Esophagus muscularis mucosa (tissue), 4 donors: ENCODE results near the genes PLAAT4, PLAAT3, RCOR2 and PLCB3.

DNA sequence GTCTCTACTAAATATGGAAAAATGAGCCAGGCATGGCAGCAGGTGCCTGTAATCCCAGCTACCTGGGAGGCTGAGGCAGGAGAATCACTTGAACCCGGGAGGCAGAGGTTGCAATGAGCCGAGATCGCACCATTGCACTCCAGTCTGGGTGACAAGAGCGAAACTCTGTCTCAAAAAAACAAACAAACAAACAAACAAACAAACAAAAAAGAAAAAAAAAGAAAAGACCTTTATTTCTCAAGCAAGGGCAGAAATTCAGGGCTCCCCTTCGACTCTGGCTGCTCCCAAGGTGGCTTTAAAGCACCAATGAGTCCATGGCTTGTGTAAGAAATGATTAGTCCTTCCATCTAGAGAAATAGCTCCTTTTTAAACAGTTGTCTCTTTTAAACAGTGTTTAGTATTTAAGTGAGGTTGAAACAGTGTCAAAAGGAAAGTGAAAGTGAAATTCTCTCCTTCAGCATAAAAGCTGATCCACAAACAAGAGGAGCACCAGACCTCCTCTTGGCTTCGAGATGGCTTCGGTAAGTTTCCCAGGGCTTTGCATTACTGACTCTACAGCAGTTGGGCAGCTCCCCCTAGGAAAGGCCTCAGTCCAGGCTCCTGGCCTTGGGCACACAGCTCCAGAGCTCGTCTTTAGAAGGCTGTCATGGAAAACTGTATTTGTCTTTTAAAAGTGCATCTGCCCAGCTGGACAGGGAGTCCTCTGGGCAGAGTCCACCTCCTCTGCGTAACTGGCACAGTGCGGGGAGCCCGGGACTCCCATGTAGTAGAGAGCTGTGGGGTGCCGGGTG is at the start of gene PLAAT4:
PLAAT4 (plus strand) TSS at position 452 of the 791 bp plus-strand sequence.
- PRO-cap = unidirectional peak, plus-strand start at position 492 of the sequence
- RAMPAGE, long total RNA, 4 experiments = start-site peak on the plus strand in 2 of 4 experiments, centred at positions 471 to 487 of the sequence, 71 to 147 reads per replicate

DNA sequence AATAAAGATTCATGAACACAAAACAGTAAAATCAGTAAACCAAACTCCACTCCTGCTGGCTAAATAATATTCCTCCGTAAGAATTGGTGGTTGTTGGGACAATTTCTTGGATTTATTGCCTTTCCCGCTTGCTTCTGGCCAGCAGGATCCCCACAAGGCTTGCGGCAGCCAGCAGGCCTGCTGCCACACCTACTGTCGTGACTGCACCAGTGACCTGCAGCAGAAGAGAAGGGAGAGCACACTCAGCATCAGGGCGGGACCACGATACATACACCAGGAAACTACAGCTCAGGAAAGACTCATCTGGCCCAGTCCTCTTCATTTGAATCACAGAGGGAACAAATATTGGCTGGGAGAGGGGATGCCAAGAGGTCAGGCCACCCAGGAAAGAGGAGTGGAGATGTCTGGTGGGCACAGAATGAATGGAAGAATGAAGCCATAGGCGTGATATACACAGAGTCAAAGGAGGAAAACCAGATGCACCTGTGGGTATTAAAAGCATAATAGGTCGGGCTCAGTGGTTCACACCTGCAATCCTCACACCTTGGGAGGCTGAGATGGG is 10.2 kb downstream of the PLAAT2 start:
- PRO-cap = no peak
- RAMPAGE, long total RNA, 4 experiments = no peak in any of the 4 experiments

- PRO-cap = no peak
- RAMPAGE, long total RNA, 4 experiments = no peak in any of the 4 experiments
These were observed 7.6 kb upstream of the PLAAT2 start for GRCh38 chr11:63570698-63571175.

DNA sequence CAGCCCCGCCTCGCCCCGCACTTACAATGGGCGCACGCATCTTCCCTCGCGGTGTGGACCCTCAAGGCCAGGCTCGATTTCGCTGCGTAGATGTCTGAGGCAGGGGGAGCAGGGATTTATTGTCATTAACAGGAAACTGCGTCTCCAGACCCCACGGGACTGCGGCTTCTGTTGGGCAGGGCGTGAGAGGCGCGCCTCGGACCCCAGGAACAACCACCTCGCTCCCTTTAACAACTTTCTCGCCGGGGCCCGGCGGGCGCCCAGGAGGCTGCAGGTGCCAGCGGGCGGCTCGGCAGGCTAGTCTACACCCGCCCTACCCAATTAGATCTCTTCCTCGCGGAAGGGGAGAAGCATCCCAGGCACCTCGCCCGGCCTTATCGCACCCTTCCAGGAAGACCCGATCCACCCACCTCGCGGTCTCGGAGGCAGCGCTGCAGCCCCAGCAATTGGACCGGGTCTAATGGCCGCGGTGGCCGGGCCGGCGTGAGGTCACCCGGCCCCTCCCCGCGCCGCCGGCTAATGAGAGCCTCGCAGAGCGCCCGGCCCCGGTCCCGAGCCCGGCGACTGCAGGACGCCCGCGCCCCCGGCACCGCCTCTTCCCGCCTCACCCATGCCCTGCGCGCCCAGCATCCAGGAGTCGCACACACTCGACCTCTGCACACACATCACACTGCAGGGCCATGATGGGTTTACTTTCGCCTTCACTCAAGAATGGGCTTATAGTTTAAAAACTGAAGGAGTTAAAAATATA is at the start of gene PLAAT3:
PLAAT3 (minus strand) TSS at position 459 of the 751 bp plus-strand sequence.
- PRO-cap = bidirectional peak, plus-strand start at position 640 of the sequence, minus-strand start at position 462 of the sequence
- RAMPAGE, long total RNA, 4 experiments = start-site peak on the minus strand in 4 of 4 experiments, centred at positions 370 to 455 of the sequence, 189 to 787 reads per replicate

DNA sequence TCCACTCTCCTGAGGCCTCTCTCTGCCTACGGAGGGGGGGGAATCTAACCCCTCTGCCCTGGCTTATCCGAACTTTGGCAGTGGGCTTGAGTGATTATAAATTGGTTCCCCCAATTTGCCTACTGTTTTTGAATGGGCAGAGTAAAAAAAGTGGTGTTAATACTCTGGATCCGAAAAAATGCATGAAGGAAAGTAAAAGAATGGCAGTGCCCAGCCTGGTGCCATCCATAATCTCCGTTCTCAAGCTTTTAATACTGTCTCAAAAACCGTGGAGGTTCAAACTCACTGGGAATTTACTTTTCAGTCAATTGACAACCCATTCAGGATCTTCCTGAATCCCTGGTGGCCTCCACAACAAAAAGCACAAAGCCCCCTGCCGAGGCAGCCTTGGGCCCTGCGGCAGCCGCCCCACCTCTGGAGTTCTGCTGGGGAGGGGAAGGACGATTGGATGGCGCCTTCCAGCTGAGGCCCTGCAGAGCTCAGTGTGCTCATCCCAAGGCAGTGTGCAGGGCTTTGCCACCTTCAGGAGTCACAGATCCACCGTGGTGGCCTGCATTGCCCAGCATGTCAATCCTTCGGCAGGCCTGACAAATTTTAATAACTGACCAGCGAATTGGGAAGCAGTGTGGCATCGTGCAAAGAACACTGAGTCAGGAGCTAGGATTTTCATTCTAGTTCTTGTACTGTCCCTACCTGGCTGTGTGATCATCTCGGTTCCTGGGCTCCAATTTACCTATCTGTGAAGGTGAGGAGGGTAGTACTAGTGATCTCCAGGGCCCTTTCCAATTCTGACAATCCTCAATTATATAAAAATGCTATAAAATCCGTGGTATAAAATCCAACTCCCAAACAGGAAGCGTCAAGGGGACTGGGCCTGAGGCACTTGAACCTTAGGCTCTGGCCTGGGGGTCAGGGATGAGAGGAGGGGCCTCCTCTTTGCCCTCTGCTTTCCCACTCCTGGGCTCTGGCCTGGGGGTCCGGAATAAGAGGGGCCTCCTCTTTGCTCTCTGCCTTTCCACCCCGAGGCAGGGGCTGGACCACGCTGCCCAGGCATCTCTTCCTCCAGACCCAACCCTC is 7.3 kb downstream of the ZFTA start:
- PRO-cap = no peak
- RAMPAGE, long total RNA, 4 experiments = no peak in any of the 4 experiments

GRCh38 chr11:63814415-63814949 is 1.2 kb downstream of the SPINDOC start:
- PRO-cap = no peak
- RAMPAGE, long total RNA, 4 experiments = no peak in any of the 4 experiments

DNA sequence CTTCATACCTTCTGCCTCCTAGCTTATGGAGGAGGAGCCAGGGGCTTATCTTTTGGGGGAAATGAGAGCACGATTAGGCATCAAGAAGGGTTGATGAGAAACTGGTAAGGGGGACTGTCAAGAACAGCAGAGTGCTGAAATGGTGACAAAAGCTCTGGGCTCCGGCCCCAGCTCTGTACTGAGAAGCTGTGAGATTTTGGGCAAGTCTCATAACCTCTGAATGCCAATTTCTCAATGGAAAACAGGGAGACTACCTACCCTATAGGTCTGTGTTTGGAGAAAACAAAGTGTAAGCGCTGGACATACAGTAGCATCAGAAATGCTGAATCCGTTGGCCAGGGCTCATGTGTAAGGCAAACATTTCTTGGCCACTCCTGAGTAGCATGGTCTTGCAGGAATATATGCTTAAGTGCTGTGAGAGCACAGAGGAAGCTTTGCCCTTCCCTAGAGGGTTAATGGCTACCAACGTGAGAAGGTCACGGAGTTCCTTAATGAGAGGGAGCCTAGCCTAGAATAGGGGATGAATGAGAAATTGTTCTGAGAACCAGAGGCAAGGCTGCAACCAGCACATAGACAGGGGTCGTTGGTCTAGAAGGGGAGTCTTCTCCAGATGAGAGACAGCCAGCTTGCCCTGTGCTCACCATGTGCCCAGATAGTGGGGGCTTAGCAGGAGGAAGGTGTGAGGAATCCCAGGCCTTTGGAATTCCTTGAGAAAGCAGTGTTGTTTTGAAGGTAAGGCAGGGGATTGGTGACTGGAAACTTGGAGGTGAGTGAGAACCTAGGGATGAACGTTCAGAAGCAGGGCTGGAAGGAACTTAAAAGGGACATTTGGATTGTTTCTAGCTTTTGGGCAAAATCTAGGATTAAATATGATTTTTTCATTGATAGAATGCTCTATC is 29.6 kb downstream of the RCOR2 start:
- PRO-cap = no peak
- RAMPAGE, long total RNA, 4 experiments = no peak in any of the 4 experiments

DNA sequence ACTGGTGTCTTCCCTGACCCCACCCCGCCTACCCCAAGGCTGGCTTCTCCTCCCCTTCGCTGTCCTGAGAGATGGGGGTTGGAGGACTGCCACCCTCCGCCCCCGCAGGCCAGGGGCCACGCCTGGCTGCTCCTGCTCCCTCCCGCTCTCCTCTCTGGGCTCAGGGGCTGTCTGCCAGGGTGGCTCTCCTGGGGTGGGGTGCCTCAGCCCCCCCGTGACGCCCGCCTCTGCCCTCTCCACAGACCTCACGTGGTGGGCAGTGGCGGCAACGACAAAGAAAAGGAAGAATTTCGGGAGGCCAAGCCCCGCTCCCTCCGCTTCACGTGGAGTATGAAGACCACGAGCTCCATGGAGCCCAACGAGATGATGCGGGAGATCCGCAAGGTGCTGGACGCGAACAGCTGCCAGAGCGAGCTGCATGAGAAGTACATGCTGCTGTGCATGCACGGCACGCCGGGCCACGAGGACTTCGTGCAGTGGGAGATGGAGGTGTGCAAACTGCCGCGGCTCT is 8.3 kb downstream of the RCOR2 start:
- PRO-cap = no peak
- RAMPAGE, long total RNA, 4 experiments = no peak in any of the 4 experiments

- PRO-cap = bidirectional peak, plus-strand start at chr11:63917305, minus-strand start at chr11:63917164
- RAMPAGE, long total RNA, 4 experiments = no peak in any of the 4 experiments
These were observed at the start of gene RCOR2 for GRCh38 chr11:63916752-63917700. RCOR2 (minus strand) TSS chr11:63917164.

- PRO-cap = no peak
- RAMPAGE, long total RNA, 4 experiments = no peak in any of the 4 experiments
These were observed 10.6 kb downstream of the OTUB1 start for GRCh38 chr11:63996505-63997522.

DNA sequence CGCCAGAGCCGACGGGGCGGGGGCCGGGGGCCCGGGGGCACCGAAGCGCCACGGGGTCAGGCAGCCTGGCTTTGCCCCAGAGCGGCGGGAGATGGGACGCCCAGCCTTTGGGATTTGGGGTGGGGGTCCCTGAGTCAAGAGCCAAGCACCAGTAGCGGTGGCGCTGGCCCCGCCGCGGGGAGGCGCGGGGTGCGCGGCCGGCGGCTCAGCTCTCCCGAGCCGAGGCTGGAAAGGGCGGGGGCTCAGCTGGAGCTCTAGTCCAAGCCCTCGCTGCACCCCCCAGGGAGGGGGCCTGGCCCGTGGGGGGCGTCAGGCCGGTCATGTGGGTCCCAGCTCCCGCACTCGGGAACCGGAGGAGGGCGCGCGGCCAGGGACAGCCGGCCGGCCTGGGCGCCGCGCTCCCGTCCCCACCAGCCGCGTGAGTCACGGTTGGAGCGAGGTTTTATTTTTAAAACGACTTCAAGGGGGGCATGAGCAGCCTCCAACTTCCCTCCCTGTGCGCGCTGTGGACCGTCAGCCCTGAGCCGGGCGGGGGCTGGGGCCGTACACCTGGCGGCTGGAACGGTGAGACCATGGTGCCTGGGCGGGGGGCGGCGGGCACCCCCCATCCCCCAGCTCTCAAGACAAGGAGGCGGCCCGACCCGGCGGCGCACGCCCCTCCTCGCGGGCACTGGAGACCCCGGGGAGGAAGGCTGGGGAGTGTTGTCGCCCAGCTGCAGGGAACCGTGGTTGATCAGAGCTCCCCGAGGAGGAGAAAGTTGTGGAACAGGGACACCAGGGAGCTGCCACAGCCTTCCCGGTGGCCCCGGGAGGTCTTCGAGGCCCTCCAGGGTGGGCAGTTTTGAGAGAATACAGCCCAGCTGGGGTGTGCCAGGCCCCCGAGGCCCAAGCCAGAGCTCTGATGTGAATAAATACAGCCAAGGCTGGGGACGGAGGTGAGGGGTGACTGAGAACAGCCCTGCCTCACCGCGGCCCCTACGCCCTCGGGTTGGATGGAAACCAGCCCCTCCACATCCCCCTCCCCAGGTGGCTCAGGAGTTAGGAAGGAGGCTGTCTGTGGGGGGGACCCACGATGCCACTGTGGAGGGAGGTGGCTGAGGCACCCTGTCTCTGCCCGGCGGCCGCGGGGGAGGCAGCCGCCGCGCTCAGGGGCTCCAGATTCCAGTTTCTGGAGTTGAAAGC is 872 bp downstream of the FLRT1 start:
- PRO-cap = unidirectional peak, minus-strand start at position 222 of the sequence; unidirectional peak, minus-strand start at position 425 of the sequence
- RAMPAGE, long total RNA, 4 experiments = no peak in any of the 4 experiments

GRCh38 chr11:64185244-64185925 is 586 bp upstream of the STIP1 start:
- PRO-cap = bidirectional peak, plus-strand start at chr11:64185461, minus-strand start at chr11:64185421; unidirectional peak, minus-strand start at chr11:64185671
- RAMPAGE, long total RNA, 4 experiments = start-site peak on the minus strand in 4 of 4 experiments, at chr11:64185669-64185723 at its widest, 15 to 59 reads per replicate

- PRO-cap = no peak
- RAMPAGE, long total RNA, 4 experiments = no peak in any of the 4 experiments
These were observed 855 bp downstream of the STIP1 start for GRCh38 chr11:64186450-64187601.

- PRO-cap = bidirectional peak, plus-strand start at chr11:64207980, minus-strand start at chr11:64207585
- RAMPAGE, long total RNA, 4 experiments = start-site peak on the plus strand in 2 of 4 experiments, at chr11:64207382-64207805 at its widest, 5 to 9 reads per replicate
These were observed 891 bp downstream of the FERMT3 start for GRCh38 chr11:64207064-64208159.

DNA sequence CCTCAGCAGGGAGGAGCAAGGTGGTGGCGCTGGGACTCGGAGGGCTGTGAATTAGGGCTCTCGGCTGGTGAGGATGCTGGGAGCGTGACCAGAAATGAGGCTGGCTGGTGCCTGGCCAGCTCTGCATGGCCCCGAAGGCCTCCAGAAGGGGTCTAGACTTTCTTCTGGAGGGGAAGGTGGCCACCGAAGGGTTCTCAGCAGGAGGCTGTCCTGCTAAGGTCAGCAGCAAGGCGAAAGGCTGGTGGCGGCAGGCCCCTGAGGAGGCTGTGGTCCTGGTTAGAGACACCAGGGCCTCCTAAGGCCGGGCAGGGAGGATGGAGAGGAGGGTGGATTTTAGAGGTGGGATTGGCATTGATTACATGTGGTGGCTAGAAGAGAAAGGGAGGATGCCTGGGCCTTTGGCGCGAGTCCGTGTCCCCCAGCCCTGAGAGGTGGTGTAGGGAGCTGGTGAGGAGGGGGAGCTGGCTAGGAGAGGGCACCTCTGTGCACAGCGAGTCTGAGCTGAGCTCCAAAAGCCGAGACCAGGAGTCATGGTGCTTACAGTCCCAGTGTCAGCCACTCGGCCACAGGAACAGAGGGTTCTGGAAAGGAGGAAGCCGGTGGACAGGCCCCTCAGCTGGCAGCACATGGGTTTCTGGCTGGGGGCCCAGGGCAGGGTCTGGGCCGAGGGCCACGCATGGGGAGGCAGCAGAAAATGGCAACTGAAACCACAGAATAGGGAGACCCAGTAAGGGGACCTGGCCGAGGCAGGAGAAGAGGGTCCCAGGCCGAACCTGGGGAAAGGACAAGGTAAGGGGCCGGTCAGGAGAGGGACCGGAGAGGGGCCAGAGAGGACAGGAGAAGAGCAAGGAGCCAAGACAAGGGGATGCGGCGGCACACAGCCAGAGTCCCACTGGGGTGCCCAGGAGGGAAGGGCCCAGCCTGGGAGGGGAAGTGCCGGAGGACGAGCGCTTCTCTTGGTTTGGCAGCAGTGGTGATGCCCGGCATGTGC is 2.5 kb downstream of the FERMT3 start:
- PRO-cap = no peak
- RAMPAGE, long total RNA, 4 experiments = no peak in any of the 4 experiments

GRCh38 chr11:64223201-64224219 is 2.5 kb downstream of the TRPT1 start:
- PRO-cap = no peak
- RAMPAGE, long total RNA, 4 experiments = no peak in any of the 4 experiments

- PRO-cap = no peak
- RAMPAGE, long total RNA, 4 experiments = no peak in any of the 4 experiments
These were observed 2.4 kb downstream of the PPP1R14B start for GRCh38 chr11:64244061-64244984.

DNA sequence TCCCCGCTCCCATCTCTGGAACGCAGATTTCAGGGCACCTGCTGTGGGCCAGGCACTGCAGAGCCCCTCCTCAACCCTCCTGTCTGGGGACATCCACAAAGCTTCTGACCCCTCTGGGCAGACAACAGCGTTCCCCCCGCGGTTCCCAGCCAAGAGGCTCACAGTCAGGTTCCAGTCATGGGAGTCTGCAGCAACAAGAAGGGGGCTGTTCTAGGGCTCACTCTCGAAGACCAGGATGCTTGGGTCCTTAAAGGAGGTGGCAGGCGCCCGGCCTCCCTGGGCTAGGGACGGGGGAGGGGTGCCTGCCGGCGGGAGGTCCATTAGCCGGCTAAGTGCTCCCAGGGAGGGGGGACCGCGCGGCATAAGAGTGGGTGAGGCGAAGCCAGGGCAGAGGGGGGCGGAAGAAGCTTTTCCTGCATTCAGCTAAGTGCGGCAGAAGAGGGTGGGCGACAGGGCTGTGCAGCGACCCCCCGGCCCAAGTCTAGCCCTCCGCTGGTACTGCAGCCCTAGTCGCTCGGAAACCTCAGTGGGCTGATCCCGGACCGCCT is 556 bp upstream of the PLCB3 start:
- PRO-cap = no peak
- RAMPAGE, long total RNA, 4 experiments = no peak in any of the 4 experiments

- PRO-cap = bidirectional peak, plus-strand start at chr11:64251530, minus-strand start at chr11:64251411; unidirectional peak, plus-strand start at chr11:64251737
- RAMPAGE, long total RNA, 4 experiments = no peak in any of the 4 experiments
These were observed at the start of gene PLCB3 for GRCh38 chr11:64251248-64252121. PLCB3 (plus strand) TSS chr11:64251530.

DNA sequence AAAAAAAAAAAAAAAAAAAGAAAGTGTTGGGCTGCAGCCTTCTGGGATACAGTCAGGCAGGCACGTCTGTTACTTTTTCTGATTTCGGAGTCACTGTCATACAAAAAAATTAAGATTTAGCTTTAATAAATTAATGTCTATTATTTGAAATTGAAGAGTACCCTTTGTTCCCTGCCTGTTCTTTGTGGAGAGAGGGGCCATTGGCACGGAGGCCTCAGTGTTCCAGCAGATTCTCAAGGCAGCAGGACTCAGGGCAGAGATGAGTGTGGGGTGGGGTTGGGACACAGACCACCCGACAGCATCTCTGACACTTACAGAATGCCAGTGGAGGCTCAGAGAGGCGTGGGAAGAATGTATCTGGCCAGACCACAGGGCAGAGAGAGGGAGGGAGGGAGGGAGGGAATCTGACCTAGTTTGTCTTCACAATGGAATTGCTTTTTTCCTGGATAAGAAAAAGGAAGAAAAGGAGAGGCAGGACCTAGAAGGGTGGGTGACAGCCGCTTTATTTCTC is 3.5 kb downstream of the KCNK4 start:
- PRO-cap = no peak
- RAMPAGE, long total RNA, 4 experiments = no peak in any of the 4 experiments